ENCODE measurements around a stretch of chr4.

DNA sequence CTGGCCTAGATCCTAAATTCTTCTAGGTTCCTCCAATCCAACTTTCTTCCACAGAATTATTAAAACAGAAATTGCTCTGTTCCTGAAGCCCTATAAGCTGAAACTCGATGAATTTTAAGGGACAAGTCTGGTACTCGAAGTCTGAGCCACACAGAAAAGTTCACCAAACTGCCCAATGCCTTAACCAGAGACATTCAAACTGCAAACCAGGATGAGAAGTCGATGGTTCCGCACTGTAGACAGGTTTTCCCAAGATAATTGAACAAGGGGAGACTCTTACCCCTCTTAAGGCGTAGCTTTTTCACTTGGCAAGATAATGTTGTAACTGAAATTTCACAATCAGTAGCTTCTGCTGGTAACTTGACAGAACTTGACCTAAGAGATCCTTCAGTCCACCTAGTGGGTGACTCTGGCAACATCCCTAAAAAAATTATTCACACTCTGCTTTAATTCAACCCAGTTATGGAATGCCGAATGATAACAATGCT lies 9.4 kb downstream of the ELF2 start:
- PRO-cap, 2 experiments = no peak in any of the 2 experiments

GRCh38 chr4:139175928-139176280 lies 1.1 kb downstream of the ELF2 start:
- PRO-cap, 2 experiments = no peak in any of the 2 experiments

DNA sequence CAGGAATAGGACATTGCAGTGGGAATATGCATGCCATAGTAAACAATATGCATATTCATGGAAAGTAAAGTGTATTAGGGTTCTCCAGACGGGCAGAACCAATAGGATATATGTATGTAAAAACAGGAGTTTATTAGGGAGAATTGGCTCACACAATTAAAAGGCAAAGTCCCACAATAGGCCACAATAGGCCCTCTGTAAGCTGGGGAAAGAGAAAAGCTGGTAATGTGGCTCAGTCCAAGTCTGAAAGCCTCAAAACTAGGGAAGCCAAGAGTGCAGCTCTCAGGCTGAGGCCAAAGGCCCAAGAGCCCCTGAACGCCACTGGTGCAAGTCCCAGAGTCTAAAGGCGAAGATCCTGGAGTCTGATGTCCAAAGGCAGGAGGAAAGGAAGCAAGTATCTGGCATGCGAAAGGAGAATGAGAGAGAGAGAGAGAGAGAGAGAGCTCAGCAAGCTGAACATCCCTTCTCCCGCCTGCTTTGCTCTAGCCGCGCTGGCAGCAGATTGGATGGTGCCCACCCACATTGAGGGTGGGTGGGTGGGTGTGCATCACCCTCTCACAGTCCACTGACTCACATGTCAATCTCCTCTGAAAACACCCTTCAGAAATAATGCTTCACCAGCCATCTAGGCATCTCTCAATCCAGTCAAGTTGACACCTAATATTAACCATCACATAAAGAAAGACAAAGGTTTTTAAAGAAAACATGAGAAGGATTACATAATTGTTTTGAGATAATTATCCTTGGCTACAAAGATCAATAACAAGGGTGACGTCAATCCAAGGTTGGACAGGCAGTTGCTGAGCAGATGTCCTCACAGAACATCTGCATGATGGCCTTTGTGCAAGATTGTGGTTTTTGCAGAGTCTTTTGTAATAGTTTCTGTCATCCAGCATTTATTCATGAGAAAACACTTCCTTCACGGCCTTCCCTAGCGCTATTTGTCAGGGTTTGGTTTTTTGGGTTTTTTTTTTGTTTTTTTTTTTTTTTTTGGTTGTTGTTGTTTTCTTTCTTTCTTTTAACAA lies 31.0 kb upstream of the ELF2 start:
- PRO-cap, 2 experiments = peak in 2 of 2 experiments; most common minus-strand start position 669 of the sequence (in 2)

DNA sequence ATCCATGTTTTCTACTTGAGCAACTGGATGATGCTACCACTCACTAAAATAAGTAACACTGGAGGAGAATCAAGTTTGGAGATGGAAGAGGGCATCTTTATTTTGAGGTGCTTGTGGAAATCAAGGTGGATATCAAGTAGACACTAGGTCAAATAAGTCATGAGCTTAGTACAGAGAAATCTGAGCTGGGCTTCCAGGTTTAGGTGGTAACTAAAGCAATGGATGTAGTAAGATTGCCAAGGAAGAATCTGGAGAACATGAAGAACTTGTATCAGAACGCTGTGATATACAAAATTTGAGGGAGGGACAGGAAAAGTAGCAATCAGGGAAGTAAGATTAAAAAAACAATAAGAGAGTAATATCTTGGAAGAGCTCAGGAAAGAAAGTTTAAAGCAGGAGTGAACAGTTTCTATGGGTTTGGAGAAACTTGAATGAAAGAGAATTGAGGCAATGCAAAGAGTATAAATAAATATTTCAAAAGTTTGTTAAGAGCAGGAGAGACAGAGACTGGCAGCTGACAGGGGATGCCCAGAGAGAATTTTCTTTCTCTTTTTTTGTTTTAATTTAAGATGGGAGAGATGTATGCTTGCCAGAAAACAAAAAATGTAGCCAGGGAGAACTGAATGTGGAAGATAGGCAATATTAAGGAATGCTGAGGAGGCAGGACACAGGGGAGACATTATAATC lies 44.3 kb upstream of the RAB33B start:
- PRO-cap, 2 experiments = no peak in any of the 2 experiments

GRCh38 chr4:139436204-139436696 lies 17.7 kb upstream of the RAB33B start:
- PRO-cap, 2 experiments = no peak in any of the 2 experiments

GRCh38 chr4:139452020-139452423 lies 1.9 kb upstream of the RAB33B start:
- PRO-cap, 2 experiments = no peak in any of the 2 experiments

DNA sequence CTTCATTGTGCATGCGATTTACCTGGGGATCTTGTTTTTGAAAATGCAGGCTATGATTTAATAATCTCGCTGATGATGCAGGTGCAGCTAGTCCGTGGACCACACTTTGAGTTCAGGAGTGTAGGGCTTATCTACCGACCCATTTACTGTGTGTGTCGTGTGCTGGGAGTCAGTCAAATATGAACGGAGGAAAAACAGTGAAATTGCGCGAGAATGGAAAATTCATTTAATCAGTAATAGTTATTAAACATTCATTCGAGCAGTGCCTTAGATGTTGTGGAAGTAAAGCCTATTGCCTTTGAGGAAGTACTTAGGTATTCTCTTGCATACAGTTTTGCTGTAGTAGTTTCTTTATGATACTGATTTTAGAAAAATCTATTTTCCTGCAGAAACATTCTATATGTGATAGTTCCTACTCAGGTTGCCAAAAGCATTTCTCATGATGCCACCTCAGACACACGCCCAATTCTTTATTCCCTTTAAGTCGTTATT lies 751 bp downstream of the RAB33B start:
- PRO-cap, 2 experiments = no peak in any of the 2 experiments

GRCh38 chr4:139461089-139461604 lies 7.2 kb downstream of the RAB33B start:
- PRO-cap, 2 experiments = no peak in any of the 2 experiments

DNA sequence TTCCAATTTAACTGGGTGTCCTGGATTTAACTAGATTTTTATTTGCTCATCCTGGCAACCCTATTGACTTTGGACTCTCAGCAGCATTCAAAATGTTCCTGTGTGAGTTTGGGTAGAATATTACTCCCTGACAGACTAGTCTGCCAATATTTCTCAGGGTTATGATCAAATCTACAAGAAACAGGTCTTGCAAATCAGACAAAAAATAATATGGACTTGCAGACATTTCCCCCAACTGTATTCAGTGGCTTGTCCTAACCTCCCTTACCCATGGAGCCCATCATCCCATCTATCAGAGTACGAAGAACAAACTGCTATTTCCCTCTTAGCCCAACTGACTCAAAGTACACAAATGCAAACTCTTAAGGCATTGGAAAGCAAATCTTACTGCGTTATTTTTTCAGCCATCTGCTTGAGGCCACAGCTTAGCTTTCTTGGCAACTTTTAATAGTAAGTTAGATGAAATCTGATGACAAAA lies 20.6 kb downstream of the SETD7 start:
- PRO-cap, 2 experiments = no peak in any of the 2 experiments

DNA sequence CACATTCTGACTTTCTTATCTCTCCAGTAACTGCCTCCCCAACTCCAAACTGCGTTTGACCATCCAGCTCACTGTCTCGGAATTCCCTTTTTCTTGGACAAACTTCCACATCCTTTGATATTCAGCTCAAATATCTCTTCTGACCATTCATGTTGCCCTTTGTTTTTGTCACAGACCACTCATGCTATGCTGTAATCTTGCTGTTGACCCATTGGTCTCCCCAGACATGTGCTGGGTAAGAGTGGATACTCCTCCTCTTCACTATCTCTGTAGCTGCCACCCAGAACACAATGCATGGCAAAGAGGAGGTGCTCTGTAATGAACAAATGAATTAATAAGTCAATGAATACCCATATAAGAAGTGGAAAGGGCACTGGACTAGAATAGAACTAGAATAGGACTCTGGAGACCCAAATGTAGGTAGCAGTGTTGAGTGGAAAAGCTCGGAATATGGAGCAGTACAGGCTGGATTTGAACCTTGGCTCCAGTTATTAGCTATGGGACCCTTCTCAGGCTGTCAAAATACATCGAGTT lies 196.8 kb downstream of the MGST2 start:
- PRO-cap, 2 experiments = no peak in any of the 2 experiments

DNA sequence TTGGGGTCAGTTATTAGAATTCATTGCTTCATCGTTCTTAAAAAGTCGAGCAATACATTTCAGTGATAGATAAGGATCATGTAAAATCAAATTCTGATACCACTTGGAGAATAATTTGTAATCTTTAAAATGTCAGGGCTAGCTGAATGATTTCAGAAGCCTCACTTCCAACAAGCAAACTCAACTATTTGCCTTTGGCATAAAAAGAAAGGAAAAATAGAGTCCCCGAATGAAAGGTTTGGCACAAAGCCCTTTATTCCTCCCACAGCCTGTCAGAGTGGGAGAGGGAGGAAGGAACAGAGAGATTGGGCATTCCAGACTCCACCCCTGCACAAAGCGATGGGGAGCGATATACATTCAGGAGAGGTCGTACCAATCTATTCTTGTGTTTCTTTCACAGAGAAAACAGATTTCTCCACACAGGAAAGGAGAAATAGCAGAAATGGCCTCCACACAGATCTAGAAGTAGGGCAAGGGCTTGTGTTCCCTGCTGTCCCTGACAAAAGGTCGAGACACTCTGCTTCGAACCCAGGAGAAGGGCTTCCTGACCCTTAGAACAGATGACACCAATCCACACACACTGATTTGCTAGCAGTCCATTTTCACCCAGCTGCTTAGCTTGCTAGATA lies 197.5 kb downstream of the MAML3 start:
- PRO-cap, 2 experiments = no peak in any of the 2 experiments

GRCh38 chr4:140004983-140005343 lies 149.0 kb downstream of the MAML3 start:
- PRO-cap, 2 experiments = no peak in any of the 2 experiments

GRCh38 chr4:140028499-140029417 lies 125.2 kb downstream of the MAML3 start:
- PRO-cap, 2 experiments = no peak in any of the 2 experiments

GRCh38 chr4:140096511-140096825 lies 57.5 kb downstream of the MAML3 start:
- PRO-cap, 2 experiments = no peak in any of the 2 experiments

GRCh38 chr4:140124107-140124580 lies 29.8 kb downstream of the MAML3 start:
- PRO-cap, 2 experiments = no peak in any of the 2 experiments

DNA sequence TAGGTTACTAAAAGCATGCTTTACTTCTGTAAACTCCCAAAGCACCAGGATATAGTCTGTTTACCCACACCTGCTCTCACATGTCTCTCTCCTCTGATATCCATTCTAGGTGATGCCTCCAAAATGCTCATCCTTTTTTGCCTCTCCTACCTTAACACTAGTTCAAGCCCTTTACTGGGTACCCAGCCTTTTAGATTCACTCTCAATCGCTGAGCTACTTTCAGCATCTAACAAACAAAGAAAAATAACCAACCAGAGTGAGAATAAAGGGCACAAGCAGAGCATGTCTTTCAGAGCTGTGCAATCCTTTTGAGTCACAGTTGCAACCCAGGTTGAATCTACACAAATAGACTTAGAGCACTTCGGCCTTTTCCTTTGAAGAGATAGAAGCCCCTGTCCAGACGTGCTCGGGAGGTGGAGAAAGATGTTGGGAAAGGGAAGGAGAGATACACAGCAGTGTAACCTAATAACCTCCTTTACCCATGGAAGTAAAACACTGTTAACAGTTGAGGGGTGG lies 9.2 kb downstream of the MAML3 start:
- PRO-cap, 2 experiments = no peak in any of the 2 experiments

DNA sequence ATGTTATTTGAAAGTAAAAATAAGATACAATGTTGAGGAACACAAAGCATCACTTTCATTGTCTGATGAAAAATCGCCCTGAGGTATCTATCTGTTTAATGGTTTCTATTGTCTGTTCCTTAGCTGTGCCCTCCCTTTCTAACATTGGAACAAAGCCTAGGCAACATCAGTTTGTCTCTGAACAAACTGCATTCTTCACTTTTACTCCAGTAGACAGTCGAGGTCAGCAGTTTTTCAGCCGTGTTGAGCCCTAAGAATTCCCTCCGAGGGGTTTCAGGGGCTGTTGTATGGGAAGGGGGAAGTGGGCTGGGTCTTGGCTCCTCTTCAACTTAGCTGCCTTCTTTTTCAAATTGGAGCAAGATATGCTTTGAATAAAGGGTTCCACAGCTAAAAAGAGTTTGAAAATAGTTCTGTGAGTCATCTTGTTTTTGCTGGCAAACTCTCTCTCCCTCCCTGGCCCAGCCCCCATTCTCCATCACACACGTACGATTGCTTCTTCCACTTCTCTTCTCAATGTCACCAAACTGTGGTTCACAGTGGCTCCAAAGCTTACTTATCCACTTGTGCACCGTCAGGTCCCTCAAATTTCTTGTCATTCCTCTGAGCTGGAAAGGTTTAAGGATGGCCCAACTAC lies 9.1 kb upstream of the MAML3 start:
- PRO-cap, 2 experiments = no peak in any of the 2 experiments

DNA sequence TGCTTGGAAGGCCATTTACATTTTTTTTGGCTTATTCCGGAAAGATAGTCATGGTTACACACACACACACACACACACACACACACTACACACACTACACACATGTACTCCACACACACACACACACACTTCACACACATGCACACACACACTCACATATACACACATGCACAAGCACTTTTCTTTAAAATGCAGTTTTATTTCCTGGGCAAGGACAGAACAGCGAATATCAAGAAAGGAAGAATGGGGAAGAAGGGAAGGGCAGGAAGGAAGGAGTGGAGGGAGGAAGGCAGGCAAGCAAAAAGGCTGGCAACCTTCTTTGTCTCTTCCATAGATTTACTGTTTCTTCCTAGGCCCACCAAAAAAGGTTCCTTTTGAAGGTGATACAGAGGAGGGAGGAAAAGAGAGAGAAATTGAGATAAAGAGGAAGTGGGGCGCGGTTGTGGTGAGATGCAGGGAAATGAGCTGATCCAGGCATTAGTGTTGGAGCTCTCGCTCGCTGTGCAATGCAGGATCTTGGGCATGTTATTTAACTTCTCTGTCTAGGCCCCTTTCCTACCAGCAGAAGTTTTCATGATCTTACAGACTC lies 88.7 kb upstream of the MAML3 start:
- PRO-cap, 2 experiments = no peak in any of the 2 experiments

- PRO-cap, 2 experiments = no peak in any of the 2 experiments
Measured at GRCh38 chr4:140251997-140252367, 98.0 kb upstream of the MAML3 start.

GRCh38 chr4:140428084-140428473 lies 631 bp upstream of the CLGN start:
- PRO-cap, 2 experiments = no peak in any of the 2 experiments

All from helper T cell (primary cell).